ENCODE measurements around a stretch of chrX.

- PRO-cap, 2 experiments = no peak in any of the 2 experiments
Measured at GRCh38 chrX:153695414-153696476, 8.0 kb downstream of the SLC6A8 start.

- PRO-cap, 2 experiments = peak in 1 of 2 experiments; most common minus-strand start chrX:153808143 (in 1)
Measured at GRCh38 chrX:153808033-153808280, 13.5 kb downstream of the SSR4 start.

GRCh38 chrX:153830777-153831541, 615 bp upstream of the PDZD4 start:
- PRO-cap, 2 experiments = no peak in any of the 2 experiments

DNA sequence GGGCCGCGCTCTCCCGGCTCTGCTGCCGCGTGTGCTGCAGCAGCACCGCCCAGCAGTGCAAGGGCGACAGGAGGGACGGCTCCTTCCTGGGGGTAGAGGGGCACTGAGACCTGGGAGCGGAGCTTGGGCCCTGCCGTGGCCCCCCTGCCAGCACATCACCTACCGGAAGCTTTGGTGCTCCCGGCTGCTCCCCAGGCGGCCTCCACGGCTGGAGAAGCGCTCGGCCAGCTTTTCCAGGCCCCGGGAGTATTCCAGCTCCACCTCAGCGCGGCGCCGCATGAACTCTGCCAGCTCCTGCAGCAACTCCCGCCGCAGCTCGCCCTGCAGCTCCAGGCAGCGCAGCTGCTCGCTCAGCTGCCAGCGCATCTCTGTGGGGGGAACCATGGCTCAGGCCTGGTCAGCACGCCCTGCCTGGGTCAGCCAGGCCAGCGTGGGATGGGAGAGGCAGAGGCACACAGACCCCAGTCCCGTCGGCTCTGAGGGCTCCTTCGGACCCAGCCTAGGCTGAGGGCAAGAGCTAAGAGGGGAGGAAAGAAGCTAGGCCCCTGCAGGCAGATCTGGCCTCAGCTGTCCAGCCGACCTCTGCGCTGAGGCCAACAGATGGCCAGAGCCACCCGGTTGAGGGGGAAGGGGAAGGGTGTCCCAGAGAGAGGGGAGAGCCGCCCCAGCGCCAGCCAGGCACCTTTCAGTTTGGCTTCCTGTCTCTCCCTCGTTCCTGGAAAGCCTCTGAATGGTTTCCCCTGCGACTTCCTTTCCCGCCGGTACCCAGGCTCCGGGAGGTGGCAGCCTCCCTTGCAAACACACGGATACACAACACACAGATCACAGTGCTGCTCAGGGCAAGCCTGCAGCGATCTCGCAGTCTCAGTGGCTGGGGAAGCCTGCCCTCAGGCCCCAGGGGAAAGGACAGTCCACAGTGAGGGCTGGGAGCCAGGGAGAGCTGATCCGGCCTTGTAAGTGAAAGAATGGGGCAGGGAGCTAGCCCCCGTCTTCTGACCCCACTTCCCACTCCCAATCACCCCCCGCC, 4.3 kb downstream of the ARHGAP4 start:
- PRO-cap, 2 experiments = no peak in any of the 2 experiments

- PRO-cap, 2 experiments = peak in 2 of 2 experiments; most common plus-strand start chrX:153925712 (in 2); most common minus-strand start chrX:153925421 (in 1)
Measured at GRCh38 chrX:153925212-153925985, 665 bp downstream of the ARHGAP4 start.

- PRO-cap, 2 experiments = no peak in any of the 2 experiments
Measured at GRCh38 chrX:153947644-153948429, 3.4 kb upstream of the RENBP start.

GRCh38 chrX:153970496-153970896, 1.1 kb downstream of the HCFC1 start:
- PRO-cap, 2 experiments = peak in 2 of 2 experiments; most common plus-strand start chrX:153970591 (in 1)

- PRO-cap, 2 experiments = peak in 2 of 2 experiments; most common plus-strand start chrX:153985590 (in 1); most common minus-strand start chrX:153985589 (in 1)
Measured at GRCh38 chrX:153985002-153986059, 12.8 kb downstream of the TMEM187 start.

DNA sequence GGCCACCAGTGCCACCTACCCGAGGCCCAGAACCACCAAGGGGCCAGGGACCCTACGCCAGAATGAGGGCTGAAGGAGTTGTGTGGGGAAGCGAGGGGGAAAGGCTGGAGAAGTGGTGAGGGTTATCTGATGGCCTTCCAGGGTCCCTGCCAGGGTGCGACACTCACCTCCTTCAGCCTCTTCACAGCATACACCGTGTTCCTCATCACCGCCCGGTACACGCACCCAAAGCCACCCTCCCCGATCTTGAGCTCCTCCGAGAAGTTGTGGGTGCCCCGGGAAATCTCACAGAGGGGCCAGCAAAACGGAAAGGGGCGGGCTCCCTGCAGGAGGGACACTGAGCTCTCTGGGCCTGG, 1.3 kb downstream of the IRAK1 start:
- PRO-cap, 2 experiments = no peak in any of the 2 experiments

- PRO-cap, 2 experiments = no peak in any of the 2 experiments
Measured at GRCh38 chrX:154022989-154023985, 3.6 kb upstream of the IRAK1 start.

DNA sequence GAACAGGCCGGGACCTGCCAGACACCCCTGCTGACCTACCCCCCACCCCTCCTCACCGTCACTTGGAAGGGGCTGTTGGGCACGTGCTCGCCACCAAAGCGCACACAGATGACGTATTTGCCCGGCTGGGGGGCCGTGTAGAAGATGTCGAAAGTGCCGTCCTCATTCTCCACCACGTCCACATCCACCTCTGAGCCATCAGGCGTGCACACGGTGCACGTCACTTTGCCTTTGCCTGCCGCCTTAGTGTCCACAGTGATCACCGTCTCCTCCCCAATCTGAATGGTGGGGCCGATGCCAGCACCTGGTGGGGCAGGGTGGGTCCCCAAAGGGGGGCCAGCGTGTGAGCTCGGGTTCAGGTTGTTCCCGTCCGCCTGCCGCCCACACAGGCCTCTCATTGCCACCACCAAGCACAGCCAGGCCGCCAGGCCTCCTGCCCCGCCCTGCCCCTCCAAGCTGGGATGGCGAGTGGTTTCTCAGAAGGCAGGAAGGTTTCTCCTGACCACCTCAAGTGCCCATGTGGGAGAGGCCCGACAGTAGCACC, 19.6 kb downstream of the FLNA start:
- PRO-cap, 2 experiments = no peak in any of the 2 experiments

DNA sequence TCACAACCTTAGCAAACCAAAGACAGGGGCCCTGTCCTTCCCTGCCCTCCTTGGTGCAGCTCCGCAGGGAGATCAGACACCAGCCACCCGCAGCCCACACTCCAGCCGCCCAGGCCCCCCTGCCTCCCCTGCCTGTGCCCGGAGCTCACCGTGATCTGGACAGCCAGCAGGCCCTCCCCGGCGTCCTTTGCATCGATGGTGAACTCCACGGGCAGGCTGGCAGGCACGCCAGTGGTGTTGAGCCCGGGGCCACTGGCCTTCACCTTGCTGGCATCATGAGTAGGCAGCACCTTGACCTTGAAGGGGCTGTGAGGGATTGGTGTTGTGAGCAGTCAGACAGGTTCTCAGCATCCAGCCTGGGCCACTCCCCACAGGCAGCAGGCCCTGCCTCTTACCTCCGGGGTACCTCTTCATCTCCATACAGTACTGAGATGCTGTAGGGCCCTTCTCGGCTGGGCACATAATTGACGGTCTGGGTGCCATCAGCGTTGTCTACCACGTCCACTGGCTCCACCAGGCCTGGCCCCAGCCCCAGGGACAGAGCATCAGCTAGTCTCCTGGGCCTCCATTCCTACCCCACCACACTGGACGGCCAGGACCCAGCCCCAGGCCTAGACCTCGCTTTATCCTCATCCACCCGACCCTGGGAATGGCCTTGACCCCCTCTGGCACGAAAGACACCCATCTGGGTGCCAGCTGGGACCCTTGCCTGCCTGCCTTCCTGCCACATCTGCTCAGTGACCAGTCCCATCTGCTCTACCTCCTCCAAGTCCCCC, 16.2 kb downstream of the FLNA start:
- PRO-cap, 2 experiments = no peak in any of the 2 experiments

DNA sequence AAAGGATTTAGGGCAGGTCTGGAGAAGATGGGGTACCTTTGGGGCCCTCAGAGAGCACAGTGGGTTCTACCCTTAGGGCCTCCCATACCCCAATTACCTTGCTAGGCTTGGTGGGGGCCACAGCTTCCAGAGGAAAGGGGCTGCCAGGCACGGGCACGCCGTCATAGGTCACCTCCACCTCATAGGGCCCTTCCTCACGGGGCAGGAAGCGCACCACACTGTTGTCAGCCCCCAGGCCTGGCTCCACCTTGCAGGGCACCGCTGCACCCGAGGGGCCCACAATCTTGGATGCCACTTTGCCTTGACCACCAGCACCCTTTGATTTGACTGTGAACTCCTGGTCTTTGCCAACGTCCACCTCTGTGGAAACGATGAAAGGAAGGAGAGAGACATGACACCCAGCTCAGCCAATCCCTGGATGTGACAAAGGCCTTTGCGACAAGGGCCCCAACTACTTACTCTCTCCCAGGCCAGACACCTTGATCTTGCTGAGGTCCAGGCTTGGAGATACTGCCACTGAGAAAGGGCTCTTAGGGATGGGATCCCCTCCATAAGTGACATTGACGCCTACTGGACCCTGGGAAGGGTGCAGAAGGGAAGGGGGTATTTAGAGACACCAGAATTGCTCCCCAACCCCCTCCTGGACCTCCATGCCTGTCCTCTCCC, 13.1 kb downstream of the FLNA start:
- PRO-cap, 2 experiments = no peak in any of the 2 experiments

DNA sequence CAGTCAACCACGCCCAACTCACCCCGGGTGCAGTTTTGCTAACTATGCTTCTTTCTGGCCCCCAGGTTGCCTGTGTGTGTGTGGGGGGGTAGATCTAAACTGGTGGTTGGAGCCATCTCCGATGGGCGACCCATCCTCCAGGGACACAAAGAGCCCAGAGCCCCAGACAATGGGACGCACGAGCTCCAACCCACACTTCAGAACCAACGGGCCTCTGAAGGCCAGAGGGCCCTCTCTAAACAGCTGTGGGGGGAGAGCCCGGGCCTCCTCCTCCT, 4.2 kb downstream of the FLNA start:
- PRO-cap, 2 experiments = no peak in any of the 2 experiments

DNA sequence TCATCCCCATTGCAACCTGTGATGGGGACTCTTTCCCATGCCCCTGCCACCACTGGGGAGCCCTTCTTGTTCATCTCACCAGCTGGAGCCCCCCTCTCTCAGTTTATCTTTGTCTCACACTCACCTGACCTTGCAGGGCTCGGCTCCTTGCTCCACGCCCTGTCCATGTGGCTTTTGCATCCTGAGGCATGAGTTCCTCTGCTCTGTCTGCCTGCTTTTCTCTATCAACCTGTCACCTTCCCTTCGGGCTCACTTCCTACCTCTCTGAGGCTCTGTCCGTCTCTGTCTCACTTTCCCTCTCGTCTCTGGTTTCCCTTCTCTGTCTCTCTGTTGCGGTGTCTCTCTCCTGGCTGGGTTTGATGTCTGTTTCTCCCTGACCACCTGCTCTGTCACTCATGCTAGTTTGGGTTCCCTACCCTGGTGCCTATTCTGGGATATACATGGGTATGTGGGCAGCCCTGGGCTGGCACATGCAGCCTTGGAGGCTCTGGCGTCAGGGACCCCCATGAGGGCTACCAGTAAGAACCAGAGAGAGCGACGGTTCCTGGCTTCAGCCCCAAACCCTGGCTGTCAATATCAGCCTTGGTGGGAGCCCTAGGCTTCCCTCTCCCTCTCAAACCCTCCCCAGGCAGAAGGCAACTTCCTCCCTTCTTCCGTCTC, 490 bp downstream of the DNASE1L1 start:
- PRO-cap, 2 experiments = no peak in any of the 2 experiments

DNA sequence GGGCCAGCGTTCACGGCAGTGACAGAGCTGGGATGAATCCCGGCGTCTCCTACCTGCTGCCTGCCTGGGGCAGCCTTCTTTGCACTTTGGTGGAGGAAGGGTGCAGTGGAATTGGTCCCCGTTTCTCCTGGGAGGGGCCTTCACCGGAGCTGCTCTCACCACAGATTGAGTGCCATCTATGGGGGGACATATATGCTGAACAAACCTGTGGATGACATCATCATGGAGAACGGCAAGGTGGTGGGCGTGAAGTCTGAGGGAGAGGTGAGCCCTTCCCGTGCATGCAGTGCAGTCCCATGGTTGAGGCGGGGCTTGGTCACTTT, 3.0 kb upstream of the FAM50A start:
- PRO-cap, 2 experiments = no peak in any of the 2 experiments

- PRO-cap, 2 experiments = no peak in any of the 2 experiments
Measured at GRCh38 chrX:154459734-154460828, 2.0 kb downstream of the PLXNA3 start.

- PRO-cap, 2 experiments = no peak in any of the 2 experiments
Measured at GRCh38 chrX:154465579-154466643, 7.8 kb downstream of the PLXNA3 start.

GRCh38 chrX:154541011-154541635, 5.5 kb downstream of the G6PD start:
- PRO-cap, 2 experiments = no peak in any of the 2 experiments

DNA sequence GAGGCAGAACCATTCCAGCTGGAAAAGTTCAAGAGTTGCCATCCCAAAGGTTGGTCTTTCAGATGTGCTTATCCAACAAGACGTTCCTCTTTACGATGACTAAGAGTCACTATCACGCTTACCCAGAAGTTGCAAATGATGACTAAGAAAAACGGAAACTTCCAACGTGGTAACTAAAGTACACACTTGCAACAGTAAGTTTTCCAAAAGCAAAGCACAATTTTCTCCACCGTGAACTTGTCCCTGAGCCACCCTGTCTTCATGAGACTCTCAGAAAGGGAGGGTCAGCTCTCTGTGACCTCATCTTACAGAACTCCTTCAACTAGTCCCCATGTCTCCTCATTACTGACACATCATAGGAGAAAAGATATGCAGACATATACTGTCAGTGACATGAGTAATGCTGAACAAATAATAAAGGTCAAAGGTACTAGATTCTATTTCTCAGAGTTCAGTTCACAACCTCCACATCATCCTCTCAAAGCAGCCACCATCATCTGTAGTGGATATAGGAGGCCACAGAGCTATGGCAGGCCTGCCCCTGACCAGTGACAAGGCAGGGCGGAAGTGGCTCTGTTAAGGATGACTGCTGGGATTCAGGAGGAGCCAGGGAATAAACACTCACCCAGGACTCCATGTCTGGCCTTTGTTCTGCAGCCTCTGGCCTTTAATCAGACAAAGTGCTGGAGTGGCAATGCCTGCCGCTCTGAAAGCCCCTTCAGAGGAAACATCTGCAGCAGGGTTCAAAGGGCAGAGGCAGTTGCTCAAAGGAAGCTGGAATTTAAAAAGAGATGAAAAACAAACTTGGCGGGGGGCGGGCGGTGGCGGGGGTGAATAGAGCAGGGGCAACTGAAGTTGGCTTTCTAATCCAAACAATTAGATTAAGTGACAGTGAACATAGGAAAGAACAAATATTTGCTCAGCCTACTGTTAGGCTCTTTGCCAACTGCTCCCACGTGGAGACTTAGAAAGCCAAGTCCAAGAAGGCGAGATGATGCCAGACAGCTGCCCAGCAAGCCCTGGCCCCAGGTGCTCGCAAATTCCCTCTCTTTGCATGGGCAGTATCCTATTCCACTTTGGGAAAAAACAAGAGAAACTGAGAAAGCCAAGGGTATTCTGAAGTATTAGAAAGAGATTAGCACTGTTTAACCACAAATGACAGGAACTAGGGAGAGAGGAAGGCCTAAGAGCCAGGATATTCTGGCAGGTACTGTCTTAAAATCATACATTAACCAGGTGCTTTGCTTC, 5.7 kb downstream of the MPP1 start:
- PRO-cap, 2 experiments = no peak in any of the 2 experiments